Endodermal cell (in vitro differentiated cells): ENCODE measurements around the gene GNMT.

DNA sequence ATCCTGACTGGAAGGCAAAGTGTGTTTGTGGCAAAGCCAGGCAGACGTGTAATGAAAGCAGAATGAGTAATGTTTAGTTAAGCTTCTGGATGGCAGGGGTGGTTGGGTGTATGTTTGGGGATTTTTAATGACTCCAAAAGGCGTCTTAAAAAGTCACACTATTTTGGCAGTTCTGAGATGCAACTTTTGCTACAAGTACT, 94.1 kb downstream of the TRERF1 start:
- PRO-cap = no peak

- PRO-cap = no peak
Measured at GRCh38 chr6:42367740-42368076, 84.0 kb downstream of the TRERF1 start.

- PRO-cap = no peak
Measured at GRCh38 chr6:42387194-42387731, 64.5 kb downstream of the TRERF1 start.

DNA sequence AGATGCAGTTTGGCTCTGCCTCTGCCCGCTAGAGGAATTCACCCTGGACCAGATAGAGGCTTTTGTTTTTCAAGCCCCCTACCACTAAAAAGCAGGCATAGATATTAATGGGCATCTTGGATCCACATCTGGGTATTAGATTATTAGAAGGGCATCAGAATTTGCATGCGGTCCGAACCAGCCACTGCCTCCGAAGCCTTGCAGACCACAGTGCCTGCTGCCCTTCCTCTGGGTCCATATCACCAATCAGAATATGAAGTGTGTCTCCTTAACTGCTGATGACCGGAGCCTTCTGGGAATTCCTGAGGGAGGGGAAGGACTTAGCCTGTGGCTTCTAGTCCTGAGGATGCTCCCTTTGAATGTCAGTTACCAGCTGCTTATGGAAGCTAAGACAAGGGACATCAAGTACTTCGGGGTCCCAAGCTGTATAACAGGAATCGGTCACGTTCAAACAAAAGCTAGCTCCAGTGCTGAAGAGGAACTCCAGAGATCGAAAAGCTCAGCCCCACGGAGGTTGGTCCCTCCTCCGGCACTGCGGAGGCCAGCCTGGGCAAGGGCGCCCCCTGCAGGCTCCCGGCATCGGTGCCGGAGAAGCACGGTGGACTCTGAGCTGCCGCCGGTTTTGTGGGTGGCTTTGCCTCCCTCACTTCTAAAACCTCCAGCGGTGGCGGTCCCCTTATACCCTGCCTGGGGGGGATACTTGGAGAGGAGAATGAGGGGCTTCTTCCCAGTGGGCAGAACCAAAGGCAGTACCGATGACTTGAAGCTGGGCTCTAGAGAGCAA, 16.4 kb upstream of the UBR2 start:
- PRO-cap = bidirectional peak, plus-strand start at position 590 of the sequence, minus-strand start at position 464 of the sequence

DNA sequence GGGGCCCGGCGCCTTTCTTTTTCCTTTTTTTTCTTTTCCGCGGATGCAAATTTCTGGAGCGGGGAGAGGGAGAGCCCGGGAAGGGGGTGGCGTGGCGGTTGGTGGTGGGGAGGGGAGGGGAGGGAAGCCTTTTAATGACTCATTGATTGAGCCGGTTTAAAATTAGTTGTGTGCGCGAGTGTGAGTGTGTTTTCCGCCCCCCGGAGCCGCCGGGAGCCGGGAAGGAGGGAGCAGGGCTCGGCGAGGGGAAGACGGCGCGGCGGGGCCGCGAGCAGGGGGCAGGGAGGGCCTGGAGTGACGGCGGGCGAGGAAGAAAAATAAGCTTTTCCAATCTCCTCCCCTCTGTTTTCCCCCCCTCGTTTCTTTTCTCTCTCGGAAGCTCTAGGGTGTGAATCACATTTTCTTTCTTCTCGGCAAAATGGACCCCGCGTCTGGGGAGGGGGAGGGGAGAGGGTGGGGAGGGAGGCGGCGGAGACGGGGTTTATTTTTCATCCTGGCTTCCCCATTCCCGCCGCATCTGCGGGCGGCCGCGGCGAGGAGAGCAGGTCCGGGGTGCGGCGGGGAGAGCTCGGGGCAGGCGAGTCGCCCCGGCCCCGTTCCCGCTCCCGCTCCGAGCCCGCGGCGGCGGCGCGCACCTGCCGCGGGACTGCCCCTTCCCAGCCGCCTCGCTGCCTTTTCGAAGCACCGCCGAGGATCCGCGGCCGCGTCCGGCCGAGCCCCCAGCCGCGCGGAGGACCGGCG, 857 bp downstream of the BICRAL start:
- PRO-cap = bidirectional peak, plus-strand start at position 516 of the sequence, minus-strand start at position 299 of the sequence

DNA sequence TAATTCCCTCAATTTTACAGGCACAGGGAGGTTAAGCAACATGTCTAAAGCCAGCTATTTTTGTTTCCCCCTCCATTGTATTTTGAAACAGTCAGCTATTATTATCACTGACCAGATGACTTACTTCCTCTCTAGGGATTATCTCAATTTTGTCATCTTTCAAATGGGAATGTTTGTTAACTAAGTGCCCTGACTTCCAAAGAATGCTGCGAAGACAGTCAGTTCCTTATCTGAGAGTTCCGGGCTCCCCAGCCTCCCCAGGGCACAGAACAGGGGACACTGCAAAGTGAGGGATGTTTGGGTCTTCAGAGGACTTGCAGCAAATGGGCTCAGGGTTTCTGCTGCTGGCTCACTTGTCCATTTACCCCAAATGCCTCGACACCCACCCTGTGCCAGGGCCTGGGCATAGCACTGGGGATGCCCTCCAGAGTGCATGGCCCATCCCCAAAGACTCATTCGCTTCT, 5.5 kb upstream of the CNPY3 start:
- PRO-cap = no peak

DNA sequence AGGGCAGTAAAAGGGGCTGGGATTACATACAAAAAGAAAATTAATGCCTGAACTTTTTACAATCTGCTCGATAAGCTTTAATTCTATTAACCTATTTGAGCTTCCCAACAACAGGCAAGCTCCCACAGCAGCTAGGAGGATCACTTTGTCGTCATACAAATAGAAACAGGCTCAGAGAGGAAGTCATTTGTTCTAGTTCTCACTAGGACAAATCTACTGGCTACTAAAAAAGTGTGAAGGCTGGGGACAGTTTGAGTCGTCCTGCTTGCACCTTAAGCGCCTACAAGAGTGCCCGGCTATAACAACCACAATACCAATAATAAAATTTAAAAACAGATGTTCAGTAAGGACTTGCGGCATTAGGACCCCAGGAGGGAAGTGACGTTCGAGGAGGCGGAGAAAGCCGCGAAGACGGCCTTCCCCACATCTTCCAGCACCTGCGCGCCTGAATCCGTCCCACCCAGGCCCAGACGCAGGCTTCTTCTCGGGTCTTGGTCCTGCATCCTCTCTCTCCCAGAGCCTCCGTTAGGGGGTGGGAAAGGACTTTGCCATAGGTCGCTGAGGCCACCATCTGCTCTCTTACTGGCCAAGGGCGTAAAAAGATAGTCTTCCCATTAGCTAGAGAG, 439 bp upstream of the CNPY3 start:
- PRO-cap = bidirectional peak, plus-strand start at position 469 of the sequence, minus-strand start at position 380 of the sequence

GRCh38 chr6:42959998-42961006, at the start of gene GNMT:
Gene GNMT (plus strand): TSS chr6:42960754.
- PRO-cap = bidirectional peak, plus-strand start at chr6:42960727, minus-strand start at chr6:42960597

DNA sequence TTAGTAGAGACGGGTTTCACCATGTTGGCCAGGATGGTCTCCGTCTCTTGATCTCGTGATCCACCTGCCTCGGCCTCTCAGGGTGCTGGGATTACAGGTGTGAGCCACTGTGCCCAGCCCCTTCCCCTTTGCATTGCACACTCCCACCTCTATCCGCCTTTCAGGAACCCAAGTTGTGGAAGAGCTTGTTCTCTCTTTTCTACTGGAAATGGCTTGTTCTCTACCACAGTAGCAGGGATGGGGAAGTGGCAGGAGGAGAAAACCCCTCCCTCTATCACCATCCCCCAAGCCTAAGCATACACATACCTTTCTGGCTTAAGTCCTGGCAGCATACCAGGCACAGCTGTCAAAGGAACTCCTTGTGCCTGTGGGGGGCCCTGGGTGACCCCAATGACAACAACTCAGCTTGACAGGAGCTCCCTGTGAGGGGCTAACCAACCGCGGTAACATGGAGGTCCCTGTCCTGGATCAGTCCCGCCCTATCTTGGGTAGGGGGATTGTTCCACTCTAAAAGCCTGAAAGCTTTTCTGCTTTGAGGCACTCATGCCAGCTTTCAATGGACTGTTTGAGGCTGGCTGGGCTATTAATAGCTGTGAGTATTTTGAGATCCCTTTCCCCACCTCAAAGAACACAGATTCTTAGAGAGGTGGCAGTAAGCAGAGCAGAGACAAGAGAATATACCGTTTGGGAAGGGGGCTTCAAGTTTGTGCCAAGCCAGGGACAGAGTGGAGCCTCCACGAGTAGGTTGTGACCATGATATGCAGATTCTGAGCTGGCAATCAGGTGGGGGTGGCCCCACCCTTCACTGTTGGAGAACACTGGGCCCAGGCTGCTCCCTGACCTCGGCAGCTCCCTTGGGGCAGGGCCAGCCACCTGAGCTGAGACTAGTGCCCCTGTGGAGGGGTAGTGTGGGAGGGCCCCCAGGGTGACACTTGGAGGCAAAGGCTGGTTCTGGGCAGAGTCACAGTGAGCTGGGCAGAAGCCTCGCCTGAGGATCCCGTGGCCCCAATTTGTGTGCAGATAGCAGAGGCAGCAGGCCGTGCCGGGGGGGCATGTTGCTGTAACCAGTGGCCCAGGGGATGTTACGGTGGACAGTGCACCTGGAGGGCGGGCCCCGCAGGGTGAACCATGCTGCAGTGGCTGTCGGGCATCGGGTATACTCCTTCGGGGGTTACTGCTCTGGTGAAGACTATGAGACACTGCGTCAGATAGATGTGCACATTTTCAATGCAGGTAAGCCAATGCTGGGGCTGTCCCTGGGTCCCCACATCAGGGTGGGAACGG, 2.5 kb downstream of the KLHDC3 start:
- PRO-cap = no peak

DNA sequence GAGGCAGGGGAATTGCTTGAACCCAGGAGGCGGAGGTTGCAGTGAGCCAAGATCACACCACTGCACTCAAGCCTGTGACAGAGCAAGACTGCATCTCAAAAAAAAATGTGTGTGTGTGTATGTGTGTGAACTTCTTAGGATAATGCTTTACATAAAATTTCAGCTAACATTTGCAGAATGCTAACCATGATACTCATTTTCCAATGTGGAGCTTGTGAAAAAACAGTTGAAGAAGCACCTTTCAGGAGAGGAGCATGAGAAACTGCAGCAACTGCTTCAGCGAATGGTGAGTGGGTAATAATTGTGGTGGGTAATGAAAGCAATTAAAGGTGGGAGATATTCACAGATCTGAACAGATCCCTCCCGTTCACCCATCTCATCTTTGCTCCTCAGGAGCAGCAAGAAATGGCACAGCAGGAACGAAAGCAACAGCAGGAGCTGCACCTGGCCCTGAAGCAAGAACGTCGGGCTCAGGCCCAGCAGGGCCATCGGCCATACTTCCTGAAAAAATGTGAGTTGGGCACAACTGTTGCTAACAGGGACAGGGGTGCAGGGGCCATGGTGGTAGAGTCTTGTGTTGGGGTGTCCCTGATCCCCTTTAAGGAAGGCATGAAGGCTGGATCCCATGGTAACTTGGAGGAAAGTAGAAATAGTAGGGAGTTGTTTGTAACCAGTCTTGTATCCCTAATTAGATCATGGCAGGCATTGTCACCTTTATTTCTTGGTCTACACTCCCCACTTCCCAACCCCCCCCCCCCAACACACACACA, 5.7 kb downstream of the RRP36 start:
- PRO-cap = no peak

GRCh38 chr6:43174701-43175180, 3.7 kb downstream of the SRF start:
- PRO-cap = bidirectional peak, plus-strand start at chr6:43174851, minus-strand start at chr6:43174652

DNA sequence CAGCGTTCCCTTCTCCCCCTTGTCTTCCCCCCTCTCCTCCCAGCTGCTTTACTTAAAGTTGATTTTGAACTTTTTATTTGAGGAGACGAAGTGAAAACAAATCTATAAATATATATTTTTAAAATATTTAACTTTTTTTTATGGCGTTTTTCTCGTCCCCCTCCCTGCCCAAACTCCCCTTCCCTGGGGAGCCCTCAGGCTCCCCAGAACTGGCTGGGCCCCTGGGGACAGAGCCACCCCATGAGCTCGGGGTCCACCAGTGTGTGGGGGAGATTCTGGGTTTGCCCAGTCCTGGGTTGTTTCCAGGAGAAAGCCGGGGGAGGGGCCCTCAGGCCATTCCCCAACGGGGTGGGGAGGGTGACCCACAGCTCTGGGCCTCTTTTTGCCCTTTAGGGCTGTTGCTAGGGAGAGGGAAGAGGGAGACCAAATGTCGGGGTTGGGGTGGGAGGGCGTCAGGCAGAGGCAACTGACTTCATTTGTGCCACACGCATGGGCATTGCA, 2.1 kb upstream of the CUL9 start:
- PRO-cap = no peak

DNA sequence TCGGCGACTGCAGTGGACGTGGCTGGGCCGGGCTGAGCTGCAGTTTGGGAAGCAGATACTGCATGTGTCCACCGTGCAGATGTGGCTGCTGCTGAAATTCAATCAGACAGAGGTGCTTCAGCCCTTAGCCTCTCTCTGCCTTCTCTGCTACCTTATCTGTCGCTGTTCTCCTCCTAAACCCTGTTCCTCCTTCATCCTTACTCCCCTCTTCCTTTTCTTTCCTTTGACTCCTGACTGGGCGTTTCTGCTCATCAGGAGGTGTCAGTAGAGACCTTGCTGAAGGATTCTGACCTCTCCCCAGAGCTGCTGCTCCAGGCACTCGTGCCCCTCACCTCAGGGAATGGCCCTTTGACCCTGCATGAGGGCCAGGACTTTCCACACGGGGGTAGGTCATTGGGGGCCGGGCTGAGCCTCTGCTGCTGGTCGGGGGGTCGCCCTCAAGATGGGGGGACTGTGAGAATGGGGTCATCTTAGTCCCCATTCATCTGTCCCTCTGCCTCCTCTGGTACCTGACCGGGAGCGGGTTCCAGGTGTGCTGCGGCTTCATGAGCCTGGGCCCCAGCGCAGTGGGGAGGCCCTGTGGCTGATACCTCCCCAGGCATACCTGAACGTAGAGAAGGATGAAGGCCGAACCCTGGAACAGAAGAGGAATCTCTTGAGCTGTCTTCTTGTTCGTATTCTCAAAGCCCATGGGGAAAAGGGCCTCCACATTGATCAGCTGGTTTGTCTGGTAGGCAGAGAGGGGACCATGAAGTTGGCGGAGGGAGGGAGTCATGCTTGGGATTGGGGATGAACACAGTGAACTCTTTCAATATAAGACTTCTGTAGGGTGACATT, 15.9 kb downstream of the DNPH1 start:
- PRO-cap = no peak

DNA sequence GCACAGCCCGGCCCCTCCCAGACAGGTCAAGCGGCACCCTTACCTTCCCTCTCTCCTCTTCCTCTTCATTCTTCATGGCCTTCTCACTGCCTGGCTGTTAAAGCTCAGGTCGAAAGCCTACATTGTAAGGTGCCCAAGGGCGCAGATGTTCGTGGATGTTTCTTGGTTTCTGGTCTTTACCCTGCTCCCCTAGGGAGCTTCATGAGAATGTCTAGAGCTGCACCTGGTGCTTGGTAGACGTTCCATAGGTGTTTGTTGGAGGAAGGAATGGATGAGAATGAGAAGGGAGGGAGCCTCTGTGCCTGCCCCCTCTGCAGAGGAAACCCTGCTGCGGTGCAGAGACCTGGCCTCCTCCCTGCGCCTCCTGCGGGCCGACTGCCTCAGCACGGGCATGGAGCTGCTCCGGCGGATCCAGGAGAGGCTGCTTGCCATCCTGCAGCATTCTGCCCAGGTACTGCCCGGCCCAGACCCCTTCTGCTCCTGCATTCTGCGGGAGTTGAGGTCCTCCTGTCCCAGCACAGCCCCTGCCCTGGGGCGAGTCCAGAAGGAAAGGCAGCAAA, 6.3 kb downstream of the DNPH1 start:
- PRO-cap = no peak

DNA sequence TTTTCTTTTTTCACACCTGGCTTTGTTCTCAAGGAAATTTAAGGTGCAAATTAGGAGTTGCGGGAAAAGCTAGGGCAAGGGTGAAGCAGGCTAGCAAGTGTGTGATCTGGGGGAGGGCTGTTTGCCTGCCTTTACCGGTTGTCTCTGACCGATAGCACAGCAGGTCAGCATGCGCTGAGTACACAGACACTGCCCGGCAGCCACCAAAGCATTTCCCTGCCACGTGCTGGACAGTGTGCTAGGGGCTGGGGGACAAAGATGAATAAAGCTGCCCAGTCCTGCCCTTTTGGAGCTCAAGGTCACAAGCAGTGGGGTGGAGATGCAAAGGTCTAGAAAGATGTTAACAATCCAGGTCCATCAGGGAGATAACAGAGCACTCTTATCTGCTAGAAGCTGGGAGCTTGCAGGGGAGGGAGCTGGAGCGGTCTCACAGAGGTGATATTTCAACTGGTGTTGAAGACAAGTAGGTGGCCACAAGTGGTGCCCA, 24.4 kb downstream of the TTBK1 start:
- PRO-cap = no peak

DNA sequence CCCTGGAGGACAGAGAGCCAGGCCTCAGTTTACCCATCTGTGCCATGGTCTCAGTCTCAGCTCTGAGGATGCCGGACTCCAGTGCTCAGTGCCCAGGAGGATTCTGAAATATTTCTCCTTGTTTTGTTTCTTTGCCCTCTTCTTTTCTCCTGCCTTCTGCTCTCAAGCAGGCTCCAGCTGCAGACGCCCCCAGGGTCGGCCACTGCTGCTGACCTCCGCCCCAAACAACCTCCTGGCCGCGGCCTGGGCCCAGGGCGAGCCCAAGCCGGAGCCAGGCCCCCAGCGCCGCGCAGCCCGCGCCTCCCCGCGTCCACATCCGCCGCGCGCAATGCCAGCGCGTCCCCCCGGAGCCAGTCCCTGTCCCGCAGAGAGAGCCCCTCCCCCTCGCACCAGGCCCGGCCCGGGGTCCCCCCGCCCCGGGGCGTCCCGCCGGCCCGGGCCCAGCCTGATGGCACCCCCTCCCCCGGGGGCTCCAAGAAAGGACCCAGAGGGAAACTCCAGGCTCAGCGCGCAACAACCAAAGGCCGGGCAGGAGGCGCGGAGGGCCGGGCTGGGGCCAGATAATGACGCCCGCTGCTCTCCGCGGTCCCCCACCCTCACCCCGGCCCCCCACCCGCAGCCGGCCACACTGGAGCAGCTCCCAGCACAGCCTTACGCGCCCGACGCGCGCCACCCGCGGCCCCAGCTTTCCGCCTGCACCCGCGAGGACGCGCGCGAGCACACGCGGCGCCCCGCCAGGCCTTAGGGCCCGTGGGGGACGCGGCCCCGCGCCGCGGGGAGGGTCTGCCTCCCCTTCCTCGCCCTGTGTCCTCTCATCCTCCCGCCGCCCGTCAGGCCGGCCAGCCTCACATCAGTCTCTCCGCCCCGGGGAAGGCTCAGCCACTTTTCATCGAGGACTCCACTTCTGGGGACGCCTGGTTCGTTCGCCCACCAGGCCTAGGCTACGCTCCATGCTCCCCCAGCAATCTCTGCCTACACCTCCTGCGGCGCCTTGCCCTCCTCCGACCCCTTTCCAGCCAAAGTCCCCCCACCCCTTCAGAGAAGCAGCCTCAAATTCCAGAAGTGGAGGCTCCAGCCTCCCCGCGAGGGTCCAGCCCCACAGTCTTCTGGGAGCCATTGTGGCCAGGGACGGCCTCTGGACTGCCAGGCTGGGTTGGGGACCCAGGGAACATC, 12.9 kb upstream of the SLC22A7 start:
- PRO-cap = bidirectional peak, plus-strand start at position 290 of the sequence, minus-strand start at position 234 of the sequence; bidirectional peak, plus-strand start at position 313 of the sequence, minus-strand start at position 311 of the sequence; unidirectional peak, minus-strand start at position 697 of the sequence; unidirectional peak, minus-strand start at position 945 of the sequence

DNA sequence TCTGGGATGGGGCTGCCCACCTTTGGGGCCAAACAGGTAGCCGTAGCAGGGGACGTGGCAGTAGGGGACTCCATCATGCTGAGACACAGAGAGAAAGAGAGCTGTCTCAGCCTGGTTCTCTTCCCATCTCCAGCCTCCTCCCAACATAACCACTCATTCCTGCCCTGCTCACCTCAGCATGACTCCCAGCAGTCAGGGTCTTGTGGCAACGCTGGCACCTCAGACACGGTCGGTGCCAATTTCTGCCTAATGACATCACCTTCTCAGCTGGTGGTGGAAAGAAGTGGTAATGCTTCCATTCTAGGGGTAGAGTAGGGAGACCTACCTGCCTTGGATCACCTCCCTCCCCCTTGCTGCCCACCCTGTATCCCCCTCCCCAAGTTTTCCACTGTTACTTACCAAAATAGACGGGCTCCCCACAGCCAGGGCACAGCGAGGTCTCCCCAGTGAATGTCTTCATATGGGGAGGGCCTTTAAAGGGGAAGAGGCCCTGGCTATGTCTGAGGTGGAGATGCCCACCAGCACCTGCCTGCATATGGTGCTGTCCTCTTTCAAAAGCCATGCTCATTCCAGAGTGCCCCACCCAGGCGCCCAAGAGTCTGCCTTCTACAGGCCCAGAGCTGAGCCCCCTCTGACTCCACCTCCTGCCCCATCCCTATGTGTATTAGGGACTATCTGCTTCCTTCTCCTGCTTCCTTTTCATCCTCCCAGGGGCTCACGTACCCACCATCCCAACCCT, 2.4 kb downstream of the CRIP3 start:
- PRO-cap = no peak

DNA sequence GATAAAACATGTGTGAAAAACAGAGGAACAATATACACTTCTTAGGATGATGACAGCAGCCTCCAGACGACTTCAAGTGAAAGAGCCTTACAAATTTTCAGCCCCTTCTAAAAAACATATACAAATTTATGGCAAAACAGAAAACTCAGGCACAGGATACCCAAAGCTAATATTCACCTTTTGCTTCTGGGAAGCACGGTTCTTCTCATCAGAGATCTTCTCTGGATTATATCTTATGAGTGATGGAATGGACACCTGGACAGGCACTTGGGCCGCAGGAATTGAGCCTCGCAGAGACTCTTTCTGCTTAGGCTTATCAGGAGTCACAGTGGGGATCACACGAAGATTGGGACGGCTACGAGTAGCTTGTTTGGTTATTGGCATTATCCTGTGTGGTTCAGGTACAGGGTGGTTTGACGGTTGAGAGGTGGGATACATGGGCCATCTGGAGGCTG, 14.9 kb downstream of the ZNF318 start:
- PRO-cap = no peak

- PRO-cap = no peak
Measured at GRCh38 chr6:43357172-43357826, 12.1 kb downstream of the ZNF318 start.

GRCh38 chr6:43435542-43436561, 8.5 kb downstream of the ABCC10 start:
- PRO-cap = no peak